RPMI7951 (cell line): Measurements from ENCODE around the genes LY6G6F, CLIC1, PRRT1 and NOTCH4.

GRCh38 chr6:31690182-31690868 is 9.5 kb upstream of the LY6G5C start:
- RAMPAGE, long total RNA, result no peak

GRCh38 chr6:31706600-31706984 is at the start of gene LY6G6F:
LY6G6F (plus strand) TSS chr6:31706866.
- RAMPAGE, long total RNA, result no peak

DNA sequence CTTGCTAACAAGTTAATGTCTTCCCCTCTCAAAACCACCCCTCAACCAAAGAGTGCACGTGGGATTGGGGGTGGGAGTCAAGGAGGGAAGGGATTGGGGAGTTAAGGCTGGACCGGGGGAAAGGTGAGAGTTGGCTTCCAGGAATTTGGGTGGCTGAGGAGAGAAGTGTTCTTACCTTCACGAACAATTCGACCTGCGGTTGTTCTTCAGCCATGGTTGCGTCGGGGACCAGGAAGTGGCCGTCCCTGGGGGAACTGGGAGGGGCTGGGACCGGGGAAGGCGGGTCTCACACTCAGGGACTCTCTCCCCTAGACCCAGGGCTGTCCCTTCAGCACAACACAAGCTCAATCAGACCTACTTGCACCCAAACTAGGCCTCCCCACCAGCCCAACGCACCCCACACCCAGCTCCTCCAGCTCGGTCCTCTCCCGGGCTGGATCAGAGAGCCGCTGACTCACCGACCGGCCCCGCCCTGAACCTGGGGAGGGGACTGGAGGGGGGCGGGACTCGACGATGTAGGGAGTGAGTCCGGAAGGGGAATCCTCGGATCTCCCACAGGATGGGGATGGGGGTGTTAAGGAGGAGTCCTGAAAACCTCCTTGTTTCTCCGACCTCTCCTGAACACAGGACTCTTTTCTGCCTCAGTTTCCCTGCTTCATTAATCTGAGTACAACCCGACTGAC is at the start of gene CLIC1:
CLIC1 (minus strand) TSS at position 444 of the 683 bp plus-strand sequence.
- RAMPAGE, long total RNA, result start-site peak on the minus strand centred at position 235 of the sequence, 37 bp wide, 693 and 336 reads in 2 replicates; start-site peak on the minus strand centred at position 419 of the sequence, 60 bp wide, 4,252 and 1,481 reads in 2 replicates

GRCh38 chr6:31740757-31741204 is 976 bp downstream of the MSH5 start:
- RAMPAGE, long total RNA, result no peak

- RAMPAGE, long total RNA, result no peak
Measured at GRCh38 chr6:31749652-31750230, 9.9 kb downstream of the MSH5 start.

DNA sequence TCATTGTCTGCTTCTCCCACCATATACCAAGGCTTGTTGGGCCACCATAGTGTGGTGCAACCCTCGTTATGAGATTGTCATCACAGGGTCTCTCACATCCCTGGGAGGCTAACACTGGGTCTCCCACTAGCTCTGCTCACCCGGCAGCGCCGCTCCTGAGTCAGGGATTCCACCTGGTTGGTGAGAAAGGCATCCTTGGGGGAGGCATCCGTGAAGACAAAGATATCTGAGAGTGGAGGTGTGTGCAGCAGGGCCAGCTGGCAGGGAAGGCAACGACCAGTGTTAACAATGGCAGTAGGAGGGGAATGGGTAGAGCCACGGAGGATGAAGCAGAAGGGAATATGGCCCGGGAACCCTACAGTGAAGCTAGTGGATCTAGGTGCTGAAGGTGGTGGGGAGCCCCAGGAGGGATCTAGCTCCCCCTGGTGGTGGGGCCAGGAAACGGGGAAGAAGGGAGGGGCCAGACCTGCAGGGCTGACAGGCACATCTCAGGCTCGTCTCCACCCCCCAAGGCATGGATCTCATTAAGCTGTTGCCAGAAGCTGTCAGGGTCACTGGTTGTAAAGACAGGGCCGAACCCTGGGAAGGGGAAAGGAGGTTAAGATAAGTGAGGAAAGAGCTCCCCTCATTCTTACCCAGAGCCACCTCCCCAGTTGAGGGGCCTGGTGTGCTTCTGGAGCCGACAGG is 7.2 kb downstream of the SAPCD1 start:
- RAMPAGE, long total RNA, result no peak

- RAMPAGE, long total RNA, result no peak
Measured at GRCh38 chr6:31821250-31821606, 5.9 kb downstream of the HSPA1A start.

DNA sequence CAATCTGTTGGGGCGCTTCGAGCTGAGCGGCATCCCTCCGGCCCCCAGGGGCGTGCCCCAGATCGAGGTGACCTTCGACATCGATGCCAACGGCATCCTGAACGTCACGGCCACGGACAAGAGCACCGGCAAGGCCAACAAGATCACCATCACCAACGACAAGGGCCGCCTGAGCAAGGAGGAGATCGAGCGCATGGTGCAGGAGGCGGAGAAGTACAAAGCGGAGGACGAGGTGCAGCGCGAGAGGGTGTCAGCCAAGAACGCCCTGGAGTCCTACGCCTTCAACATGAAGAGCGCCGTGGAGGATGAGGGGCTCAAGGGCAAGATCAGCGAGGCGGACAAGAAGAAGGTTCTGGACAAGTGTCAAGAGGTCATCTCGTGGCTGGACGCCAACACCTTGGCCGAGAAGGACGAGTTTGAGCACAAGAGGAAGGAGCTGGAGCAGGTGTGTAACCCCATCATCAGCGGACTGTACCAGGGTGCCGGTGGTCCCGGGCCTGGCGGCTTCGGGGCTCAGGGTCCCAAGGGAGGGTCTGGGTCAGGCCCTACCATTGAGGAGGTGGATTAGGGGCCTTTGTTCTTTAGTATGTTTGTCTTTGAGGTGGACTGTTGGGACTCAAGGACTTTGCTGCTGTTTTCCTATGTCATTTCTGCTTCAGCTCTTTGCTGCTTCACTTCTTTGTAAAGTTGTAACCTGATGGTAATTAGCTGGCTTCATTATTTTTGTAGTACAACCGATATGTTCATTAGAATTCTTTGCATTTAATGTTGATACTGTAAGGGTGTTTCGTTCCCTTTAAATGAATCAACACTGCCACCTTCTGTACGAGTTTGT is 2.0 kb downstream of the HSPA1B start:
- RAMPAGE, long total RNA, result no peak

DNA sequence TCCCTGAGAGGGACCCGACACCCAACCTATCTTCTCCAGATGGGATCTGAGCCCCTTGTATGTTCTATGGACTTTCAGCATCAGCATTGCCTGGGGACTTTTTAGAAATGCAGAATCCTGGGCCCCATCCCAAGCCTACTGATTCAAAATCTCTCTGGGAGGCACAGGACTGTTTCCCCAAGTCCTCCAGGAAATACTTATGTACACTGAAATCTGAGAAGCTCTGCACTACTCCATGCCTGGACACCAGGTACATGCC is 1.5 kb upstream of the SLC44A4 start:
- RAMPAGE, long total RNA, result no peak

GRCh38 chr6:31895618-31896038 is 1.9 kb downstream of the EHMT2 start:
- RAMPAGE, long total RNA, result no peak

DNA sequence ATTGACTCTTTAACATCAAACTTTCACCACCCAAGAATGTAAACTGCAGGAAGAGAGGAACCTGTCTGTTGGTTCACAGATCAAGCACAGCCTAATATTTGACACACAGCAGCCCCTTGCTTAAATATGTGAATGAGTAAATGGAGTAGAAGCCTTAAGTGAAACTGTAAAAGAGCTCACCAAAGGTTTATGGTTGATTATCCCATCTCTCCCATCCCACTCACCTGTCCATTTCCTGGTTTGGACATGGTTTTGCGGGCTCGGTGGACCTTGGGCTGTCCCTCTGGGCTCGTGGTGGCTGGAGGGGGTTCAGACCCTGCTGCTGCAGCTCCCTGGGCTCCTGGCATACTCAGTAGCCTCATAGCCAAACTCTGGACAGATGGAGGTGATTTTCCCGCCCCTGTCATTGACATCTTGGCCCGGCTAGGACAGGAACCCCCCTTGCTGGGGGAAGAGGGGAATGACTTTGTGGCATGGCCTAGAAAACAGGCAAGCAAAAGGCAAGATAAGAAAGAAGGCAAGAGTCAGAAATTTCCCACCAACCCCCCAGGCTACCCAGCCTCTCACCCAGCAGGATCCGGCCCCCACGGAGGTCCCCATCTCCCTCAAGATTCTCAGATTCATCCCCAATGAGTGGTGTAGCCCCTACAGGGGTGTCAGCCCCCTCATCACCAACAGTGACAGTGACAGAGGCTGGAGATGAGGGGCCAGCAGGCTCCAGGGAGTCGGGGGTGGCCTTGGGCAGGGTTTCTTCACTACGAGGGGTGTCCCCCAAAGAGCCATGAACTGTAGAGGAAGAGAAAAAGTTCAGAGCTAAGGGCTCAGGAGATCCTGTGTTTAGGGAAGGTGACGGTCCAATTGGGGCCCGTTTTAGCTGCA is 1.2 kb downstream of the EHMT2 start:
- RAMPAGE, long total RNA, result no peak

- RAMPAGE, long total RNA, result no peak
Measured at GRCh38 chr6:31897910-31898934, 724 bp upstream of the EHMT2 start.

DNA sequence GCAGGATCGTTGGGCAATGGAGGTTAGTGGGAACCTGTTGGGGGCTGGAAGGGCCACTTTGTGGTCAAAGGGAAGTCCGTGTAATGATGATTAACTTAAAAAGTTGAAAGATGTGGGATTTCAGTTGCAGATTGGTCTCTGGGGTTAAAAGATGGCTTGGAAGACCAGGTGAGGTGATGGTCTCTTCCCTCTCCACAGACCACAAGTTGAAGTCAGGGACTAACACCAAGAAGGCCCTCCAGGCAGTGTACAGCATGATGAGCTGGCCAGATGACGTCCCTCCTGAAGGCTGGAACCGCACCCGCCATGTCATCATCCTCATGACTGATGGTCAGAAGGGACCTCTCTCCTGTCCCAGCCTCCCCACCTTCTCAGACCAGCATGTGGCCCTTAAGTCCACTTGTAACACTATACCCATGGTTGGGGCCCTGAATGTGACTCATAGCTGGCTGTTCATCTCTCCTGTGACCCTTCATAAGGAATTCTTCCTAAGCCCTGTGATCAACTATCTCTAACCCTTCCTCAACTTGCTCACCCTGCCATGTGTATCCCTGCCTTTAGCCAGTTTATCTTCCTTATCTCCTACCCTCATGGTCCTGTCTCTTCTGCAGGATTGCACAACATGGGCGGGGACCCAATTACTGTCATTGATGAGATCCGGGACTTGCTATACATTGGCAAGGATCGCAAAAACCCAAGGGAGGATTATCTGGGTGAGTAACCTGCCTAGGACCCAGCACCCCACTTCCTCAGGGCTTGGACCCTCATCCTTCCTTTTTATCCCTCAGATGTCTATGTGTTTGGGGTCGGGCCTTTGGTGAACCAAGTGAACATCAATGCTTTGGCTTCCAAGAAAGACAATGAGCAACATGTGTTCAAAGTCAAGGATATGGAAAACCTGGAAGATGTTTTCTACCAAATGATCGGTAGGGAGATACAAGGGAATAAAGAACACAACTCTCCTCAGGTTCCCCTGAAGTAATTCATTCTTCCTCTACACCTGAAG is 3.0 kb downstream of the CFB start:
- RAMPAGE, long total RNA, result no peak

GRCh38 chr6:31967563-31968317 is 4.2 kb downstream of the DXO start:
- RAMPAGE, long total RNA, result no peak

- RAMPAGE, long total RNA, result no peak
Measured at GRCh38 chr6:32070494-32071452, 32.6 kb downstream of the CYP21A2 start.

GRCh38 chr6:32104588-32105006 is 4.5 kb downstream of the TNXB start:
- RAMPAGE, long total RNA, result no peak

- RAMPAGE, long total RNA, result no peak
Measured at GRCh38 chr6:32146105-32147161, 5.3 kb downstream of the PRRT1 start.

DNA sequence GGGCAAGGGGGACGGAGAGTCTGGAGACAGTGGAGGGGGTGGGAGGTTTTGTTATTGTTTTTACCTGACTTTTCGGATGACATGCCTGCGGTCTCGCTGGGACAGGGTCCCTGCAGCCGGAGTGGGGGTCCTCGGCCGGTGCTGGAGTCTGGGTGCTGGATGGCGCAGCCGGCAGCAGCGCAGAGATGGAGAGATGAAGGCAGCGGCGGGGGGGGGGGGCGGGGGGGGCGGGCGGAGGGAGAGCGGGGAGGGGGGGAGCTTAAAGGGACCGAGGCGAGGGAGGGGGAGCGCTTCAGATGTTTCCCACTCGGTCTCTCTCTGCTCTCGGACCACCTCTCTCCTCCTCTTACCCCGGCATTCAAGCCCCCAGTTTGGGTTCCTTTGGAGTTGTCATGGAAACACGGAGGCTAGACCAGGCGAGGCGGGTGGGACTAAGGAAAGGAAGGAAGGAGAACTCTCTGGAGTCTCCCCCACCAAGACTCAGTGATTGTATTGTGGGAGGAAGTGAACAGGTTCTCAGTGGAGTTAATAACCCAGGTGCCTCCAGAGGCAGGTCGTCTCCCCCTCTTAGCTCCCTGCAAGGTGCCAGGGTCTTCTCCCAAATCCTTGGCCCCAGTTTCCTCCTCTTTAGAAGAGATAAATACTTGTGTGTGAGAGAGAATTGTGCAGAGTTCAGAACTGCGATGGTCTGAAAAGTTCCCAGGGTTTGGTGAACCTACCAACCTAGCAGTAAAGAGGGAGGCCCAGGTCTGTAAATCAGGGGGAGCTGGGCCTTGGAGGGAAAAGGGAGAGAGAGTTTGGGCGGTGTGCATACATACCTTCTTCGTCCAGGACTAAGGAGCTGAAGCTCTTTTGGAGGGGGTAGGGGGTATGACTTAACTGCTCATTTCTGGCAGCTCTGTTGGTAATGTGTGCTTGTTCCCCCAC is at the start of gene PRRT1:
PRRT1 (minus strand) TSS at position 195 of the 927 bp plus-strand sequence.
- RAMPAGE, long total RNA, result no peak

GRCh38 chr6:32188197-32189067 is 1.6 kb downstream of the PBX2 start:
- RAMPAGE, long total RNA, result no peak

DNA sequence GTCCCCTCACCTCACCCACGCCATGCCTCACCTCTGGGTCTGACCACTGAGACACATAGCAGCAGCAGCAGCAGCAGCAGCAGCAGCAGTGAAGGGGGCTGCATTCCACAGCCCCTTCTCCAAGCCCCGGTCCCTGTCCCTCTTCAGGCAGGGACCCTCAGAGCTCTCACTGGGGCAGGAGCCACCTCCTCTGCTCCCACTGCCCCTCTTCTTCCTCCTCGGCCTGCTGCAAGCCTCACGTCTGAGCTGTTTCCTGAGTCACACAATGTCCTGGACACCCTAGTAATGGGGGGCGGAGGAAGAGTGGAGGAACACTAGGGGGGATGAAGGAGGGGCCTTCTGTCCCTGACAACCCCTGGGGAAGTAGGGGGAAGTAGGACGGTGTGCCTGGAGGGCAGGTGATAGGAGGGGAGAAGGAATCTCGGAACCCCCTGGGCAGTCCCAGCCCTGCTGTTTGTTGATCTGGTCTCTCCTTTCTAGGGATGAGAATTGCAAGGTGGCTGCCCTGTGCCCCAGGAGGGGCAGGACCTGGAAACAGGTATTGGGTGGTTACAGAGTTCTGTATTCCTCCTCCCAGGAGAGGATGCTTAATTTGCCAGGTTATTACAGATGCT is at the start of gene NOTCH4:
NOTCH4 (minus strand) TSS at position 243 of the 614 bp plus-strand sequence.
- RAMPAGE, long total RNA, result no peak